Smooth muscle cell (in vitro differentiated cells): ENCODE measurements around the genes FBLN5 and TRIP11.

DNA sequence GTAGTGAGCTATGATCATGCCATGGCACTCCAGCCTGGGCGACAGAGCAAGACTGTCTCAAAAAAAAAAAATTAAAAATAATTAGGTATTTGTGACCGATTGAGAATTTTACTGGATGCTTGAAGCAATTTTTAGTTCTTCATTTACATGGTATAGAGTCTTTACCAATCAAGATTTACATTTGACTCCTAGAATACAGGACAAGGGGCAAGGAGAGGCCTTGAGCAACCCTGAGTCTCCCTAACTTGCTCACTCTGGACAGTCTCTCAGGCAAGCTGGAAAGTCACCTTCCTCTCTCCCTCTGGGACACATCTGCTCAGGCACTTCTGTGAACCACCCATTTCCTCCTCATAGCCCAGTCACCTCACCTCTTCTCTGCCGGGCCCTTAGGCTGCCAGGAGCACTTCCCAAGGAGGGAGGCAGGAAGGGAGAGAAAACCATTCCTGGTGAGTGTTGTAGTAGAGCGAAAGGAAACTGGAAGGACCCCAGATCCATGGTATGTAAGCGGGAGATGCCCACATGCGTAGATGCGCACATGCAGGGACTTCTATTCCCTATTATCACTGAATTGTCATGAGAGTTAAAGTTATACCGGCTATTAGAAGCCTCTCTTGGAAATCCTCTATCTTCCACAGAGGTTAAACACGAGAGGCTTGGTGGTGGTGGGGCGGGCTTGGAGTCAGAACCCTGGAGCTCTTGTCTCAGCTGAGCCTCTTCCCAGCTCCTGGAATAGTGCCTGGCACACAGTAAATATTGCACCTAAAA lies 202.7 kb downstream of the TTC7B start:
- RAMPAGE, long total RNA, result no peak

- RAMPAGE, long total RNA, result no peak
Observed at GRCh38 chr14:90626584-90627004, 189.6 kb downstream of the TTC7B start.

GRCh38 chr14:90660753-90661698 lies 155.2 kb downstream of the TTC7B start:
- RAMPAGE, long total RNA, result no peak

GRCh38 chr14:91125675-91126407 lies 12.0 kb downstream of the DGLUCY start:
- RAMPAGE, long total RNA, result no peak

DNA sequence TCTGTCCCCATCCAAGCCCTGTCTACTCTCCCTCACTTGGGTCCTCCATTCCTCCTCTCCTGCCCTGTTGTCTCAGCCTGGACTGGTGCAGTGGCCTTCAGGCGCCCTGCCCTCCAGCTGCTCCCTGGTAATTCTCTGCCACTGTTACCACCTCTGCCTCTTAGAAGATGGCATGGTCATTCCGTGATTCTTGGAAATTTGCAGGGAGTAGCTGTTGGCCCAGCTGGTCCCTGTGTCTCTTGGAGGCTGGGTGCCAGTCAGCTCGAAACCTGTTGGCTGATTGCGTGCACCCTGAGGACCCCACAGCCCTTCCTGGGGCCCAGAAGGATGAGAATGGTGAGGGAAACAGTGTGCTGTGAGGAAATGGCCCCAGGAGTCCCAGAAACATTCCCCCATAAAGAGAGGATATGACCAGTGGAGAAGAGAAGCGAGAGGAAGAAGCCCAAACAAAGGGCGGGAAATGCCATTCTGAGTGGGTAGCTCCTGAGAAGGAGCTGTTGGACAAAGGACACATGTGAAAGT lies 22.4 kb downstream of the GPR68 start:
- RAMPAGE, long total RNA, result no peak

DNA sequence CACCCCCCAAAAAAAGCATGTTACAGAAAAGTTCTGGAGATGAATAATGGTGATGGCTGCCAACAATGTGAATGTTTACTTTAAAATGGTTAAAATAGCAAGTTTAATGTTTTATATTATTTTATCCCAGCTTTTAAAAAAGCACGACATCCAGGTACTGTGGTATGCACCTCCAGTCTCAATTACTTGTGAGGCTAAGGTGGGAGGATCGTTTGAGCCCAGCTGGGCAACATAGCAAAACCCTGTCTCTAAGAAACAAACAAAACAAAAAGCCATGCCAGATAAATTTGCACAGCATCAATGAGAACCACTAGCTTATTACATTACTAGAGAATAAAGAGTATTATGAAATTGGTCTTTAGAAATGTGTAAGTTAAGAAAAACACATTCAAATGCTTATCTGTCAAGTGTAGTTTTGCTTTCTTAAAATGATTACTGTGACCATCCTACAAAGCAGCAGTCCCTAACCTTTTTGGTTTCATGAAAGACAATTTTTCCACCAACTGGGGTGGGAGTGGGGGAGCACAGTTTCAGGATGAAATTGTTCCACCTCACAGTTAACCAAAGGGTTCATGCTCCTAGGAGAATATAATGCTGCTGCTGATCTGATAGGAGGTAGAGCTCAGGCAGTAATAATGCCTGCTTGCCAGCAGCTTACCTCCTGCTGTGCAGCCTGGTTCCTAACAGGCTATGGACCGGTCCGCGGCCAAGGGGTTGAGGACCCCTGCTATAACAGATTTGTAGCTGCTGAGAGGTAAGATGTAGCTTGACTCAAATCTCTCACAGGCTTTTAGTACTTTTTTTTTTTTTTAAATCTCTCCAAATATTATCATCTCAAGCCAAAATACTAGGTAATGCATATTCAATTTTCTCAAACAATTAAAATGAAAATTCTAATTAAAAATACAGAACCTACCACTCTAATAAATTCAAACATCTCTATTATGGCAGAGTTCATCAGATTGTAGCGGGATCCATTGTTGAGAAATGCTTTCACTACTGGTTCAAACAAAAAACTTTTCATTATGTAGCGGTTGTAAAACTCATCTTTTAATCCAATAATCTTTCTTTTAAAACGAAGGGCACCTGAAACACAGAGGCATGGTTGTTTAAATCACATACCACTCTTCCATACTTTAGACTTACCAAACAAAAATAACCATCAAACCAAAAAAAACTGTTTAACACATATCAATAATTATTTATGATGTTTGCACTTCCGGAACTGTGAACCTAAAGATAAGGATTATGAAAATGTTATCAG lies 45.3 kb downstream of the PPP4R3A start:
- RAMPAGE, long total RNA, result no peak

- RAMPAGE, long total RNA, result no peak
Observed at GRCh38 chr14:91510734-91510963, 539 bp upstream of the PPP4R3A start.

DNA sequence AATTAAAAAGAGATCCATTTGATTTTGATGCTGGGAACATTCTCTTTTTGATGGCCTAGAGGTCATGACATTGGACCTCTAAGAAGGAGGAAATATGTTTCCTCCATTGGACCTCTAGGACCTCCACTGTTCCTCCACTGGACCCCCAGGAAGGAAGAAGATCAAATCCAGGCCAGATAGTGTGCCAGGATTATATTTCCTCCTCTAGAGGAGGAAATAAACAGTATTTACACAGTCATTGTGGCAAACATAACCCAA lies 12.0 kb upstream of the CATSPERB start:
- RAMPAGE, long total RNA, result no peak

DNA sequence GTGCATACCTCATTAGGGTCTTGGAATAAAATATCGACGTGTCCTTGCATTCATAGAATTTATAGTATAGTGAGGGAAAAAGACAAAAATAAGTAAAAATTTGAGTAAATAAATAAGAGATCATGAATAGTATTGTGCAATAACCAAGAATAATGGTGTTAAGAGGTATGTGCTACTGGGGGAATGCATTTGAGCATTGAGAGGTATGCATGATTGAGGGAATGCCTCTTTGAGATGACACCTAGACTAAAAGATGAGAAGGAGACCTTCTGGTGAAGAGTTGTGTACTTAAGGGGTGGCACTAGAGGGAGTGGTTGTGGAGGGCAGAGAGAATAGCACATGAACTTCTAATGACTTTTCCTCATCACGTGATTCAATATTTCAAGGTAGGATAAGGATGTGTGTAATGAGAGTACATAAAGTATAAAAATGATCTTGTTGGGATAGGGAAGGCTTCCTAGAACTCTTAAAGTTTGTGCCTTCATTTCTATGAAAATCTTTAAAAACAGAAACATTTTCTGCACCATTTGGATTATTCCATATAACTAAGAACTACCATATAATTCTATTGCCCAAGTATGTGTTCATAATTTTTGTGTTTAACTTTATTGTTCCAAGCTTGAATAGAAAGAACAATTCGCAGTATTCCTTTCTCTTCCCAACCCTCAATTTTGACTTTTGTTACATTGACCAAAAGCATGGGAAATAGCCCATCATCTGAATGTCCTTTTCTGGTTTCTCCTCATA lies 19.0 kb upstream of the CATSPERB start:
- RAMPAGE, long total RNA, result no peak

DNA sequence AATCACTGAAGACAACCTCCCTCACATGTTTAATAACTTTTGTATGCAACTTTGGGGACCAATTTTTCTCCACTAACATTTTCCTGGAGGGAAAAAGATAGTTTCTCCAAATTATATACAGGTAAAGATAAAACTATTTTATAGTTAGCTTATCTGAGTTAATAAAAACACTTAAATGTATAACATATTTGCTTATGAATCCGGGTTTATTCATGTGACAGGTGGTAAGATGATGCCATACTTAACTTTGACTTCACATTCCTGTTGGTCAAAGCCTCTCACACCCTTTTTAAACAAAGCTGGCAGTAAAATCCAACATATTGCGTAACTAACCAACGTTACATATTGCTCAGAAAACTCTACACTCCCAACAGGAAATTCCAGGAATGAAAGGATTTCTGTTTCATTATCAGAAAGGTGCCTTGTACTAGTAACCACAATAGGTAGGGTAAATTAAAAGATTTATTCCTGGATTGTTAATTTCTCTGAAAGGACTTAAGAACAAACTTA lies 23.6 kb upstream of the CATSPERB start:
- RAMPAGE, long total RNA, result no peak

DNA sequence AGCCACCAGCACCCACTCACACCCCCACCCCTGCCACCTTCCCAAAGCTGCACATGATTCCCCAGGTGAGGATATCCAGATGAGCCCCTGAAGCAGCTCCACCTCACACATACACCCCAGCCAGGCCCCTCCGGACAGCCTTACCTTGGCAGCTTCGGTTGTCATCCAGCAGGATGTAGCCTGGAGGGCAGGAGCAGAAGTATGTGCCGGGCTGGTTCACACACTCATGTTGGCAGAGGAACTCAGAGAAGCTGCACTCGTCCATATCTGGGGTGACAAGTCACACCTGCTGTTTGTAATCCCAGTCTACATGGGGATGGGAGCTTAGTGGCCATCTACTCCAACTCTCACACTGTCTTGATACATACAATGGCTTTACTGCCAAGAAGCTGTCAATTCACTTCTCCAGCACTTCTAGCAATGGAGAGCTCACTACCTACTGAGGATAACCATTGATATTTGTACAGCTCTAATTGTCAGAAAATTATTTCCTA lies 15.5 kb upstream of the TC2N start:
- RAMPAGE, long total RNA, result no peak

- RAMPAGE, long total RNA, result no peak
Observed at GRCh38 chr14:91890220-91890719, 22.9 kb upstream of the TC2N start.

GRCh38 chr14:91936749-91937437 lies 10.6 kb downstream of the FBLN5 start:
- RAMPAGE, long total RNA, result no peak

- RAMPAGE, long total RNA, result no peak
Observed at GRCh38 chr14:91945907-91946553, 1.5 kb downstream of the FBLN5 start.

GRCh38 chr14:91946892-91947758 lies at the start of gene FBLN5:
Gene FBLN5 (minus strand): TSS chr14:91947694.
- RAMPAGE, long total RNA, result start-site peak on the minus strand at chr14:91947409-91947444, 375 and 113 reads in 2 replicates; start-site peak on the minus strand at chr14:91947620-91947695, 282 and 140 reads in 2 replicates

- RAMPAGE, long total RNA, result no peak
Observed at GRCh38 chr14:91989697-91990022, 42.2 kb upstream of the FBLN5 start.

DNA sequence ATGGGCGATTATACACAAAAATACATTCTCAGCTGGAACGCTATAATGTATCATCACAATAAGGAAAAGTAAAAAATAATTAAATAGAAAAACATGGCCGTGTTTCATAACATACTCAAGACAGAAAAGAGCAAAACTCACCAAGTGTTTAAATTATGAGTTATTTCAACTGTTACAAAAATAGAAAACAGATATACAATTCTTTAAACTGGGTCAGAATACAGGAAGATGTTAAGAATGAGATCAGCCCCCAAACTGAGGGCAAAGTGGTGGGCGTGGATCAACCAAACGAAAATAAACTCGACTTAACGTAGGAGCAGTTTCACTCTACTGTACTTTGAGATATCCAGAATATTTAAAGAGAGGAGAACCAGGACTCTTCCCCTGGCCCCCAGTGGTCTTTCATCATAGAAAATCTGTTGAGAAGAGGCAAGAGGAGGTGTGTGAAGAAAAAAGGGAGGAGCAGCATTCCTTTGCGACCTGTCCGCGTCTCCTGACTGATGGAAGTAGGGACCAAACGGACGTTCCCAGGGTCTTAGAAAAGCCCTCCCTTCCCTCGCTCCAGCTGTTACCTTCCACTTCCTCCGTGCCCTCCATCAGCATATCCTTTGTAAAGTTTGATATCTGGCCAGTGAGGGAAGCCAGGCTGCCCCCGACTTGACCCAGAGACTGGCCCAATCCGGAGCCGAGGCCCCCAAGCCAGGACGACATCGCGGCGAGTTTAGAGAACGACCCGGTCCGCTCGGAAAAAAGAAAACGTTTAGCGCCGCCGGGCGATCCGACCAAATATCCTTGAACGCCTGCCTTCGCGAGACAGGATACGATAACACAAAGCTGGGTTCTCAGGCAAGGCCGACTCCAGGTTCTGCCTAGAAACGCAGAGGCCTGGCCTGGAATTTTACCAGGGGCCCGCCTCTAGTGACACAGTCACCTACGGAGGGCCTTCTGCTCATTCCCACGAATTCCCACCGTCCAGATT lies 595 bp downstream of the TRIP11 start:
- RAMPAGE, long total RNA, result start-site peak on the plus strand centred at position 337 of the sequence, 97 bp wide, 10 and 9 reads in 2 replicates

DNA sequence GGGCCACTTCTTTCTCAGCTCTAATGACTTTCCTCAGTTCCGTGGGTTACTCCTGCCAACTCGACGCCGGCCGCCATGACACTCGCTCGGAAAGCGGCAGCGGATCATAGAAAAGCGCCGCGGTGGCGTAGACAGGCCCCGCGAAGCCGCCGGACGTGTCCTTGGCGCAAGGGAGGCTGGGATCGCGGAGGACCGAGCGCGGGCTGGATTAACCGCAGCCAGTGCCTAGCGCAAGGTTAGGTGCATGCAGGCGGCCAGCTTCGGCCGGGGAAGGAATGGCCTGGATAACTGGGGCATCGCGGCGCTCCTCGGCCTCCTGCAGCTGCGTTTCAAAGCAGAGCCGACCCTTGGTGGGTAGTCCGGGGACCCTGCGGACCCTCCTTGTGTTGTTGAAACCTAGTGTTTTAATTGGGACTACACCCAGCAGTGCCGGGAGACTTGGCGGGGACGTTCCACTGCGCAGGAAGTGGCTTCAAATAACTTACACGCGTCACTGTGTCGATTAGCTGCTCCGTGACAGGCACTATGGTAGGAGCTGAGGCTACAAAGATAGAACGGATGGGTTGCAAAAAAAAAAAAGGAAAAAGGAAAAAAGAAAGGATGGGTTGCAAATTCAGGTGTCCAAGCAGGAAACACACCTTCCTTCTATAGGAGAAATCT lies at the start of gene TRIP11:
Gene TRIP11 (minus strand): TSS at position 106 of the 660 bp plus-strand sequence.
- RAMPAGE, long total RNA, result start-site peak on the minus strand centred at position 84 of the sequence, 9 bp wide, 389 and 208 reads in 2 replicates

GRCh38 chr14:92128678-92129145 lies 6.9 kb downstream of the CPSF2 start:
- RAMPAGE, long total RNA, result no peak

DNA sequence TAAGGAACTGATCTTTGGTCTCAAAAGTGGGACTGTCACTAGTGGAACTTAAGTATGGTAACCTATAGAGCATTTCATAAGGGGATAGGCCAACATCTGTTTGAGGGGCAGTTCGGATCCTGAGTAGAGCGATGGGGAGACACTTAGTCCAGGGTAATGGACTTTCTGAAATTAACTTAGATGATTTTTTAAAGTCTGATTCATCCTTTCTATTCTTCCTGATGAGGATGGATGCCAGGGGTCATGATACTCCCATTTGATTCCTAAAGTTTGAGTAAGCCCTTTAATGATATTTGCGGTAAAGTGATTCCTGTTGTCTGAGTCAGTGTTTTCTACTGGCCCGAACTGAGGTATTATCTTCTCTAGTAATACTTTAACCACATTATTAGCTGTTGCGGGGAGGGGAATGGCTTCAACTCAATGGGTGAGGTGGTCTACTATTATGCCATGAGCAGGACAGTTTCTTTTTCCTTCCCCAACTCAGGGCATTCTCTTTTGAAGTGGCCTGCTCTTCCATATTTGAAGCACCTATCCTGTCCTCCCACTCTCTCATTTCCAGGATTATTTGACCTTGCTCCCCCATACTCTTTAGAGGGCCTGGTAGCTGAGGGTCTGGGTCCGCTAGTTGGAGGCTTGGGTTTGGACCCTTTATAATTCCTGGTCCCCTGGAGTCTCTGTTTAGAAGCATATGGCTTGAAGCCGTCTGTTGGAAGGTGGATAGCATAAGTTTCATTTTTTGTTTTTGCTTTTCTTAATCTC lies 111.7 kb downstream of the RIN3 start:
- RAMPAGE, long total RNA, result no peak